ENCODE results near the genes KISS1, PLEKHA6 and LRRN2.

GRCh38 chr1:203630393-203631347 is 4.0 kb downstream of the ATP2B4 start:
- PRO-cap = no peak

DNA sequence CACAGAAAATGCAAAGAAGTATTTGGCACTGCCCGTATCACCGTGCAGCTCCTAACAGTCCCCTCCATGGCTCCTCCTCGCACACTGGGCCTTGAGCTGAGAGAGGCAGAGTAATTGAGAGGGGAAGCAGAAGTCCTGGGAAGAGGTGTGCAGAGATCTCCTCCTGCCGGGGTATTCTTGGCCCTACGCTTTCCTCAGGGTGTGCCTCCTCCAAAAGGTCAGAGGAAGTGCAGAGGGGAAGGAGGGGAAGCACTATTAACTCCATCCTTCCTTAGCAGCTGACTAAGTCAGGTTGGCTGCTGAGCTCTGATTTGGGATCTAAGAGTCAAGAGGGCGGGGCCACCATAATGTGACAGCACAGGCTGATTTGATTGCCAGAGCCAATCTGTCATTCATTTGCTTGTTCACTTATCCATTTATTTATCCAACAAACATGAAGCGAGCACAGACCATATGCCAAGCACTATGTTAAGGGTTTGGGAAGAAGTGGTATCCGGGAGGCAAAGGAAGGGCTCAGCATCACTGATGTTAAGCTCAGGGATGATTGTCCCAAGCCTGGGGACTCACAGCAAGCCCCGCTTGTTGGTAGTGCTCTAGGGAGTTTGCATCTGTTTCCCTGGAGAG is 12.4 kb downstream of the ATP2B4 start:
- PRO-cap = no peak

DNA sequence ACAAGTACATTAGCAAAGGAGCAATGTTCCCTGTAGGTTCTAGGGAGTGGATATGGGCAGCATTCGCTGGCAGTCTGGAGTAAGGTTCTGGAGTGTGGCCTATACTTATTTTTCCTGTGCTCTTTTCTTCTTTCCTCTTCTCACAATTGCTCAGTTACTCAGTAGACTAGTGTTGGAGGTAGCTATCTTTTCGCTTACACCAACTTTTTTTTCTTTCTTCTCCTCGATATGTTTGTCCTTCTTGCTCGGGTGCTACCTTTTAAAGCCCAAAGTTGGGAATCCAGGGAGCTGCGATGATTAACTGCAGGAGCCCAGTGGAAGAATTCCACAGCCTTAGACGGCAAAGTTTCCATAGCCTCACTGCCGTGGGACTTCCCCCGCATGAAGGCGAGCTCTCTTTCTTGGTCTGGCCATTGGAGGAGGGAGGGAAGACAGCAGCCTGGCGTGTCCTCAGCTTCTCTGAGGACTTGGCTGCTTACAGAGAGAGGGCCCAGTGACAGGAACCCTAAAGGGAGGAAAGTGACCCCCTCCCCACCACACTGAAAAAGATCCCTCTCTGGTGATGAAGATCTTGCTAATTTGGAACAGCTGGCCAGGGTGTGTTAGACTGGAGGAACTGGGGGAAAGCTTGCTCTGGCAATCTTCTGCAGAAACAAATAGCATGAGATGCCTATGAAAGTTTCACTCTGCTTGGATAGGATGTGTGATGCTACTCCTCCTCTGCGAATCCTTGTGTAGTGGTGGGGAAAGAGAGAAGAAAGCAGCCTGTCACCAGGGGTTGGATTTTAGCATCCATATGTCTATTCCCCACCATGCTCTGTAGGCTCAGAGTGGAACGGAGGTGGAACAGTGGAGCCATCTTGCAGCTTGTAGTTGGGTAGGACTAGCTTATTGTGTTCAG is 41.0 kb downstream of the ATP2B4 start:
- PRO-cap = no peak

DNA sequence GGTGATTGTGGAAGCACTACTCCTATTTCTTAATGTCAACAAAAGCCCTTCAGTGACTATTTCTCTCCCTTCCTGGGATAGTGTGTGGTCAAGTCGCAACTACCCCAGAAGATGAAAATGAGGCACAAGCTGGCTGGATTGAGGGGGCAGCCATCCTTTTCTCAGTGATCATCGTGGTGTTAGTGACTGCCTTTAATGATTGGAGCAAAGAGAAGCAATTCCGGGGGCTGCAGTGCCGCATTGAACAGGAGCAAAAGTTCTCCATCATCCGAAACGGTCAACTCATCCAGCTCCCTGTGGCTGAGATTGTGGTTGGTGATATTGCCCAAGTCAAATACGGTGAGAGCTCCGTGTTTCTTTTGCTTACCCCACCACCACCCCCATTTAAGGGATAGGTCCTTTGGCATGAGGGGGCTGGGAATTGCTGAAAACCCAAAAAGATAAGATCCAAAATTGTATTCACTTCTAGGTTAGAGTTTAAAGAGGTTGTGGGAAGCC is 65.6 kb upstream of the LAX1 start:
- PRO-cap = no peak

- PRO-cap = no peak
Observed at GRCh38 chr1:203797959-203799066, 2.9 kb downstream of the ZBED6 start.

- PRO-cap = no peak
Observed at GRCh38 chr1:203808252-203808767, 12.9 kb downstream of the ZBED6 start.

DNA sequence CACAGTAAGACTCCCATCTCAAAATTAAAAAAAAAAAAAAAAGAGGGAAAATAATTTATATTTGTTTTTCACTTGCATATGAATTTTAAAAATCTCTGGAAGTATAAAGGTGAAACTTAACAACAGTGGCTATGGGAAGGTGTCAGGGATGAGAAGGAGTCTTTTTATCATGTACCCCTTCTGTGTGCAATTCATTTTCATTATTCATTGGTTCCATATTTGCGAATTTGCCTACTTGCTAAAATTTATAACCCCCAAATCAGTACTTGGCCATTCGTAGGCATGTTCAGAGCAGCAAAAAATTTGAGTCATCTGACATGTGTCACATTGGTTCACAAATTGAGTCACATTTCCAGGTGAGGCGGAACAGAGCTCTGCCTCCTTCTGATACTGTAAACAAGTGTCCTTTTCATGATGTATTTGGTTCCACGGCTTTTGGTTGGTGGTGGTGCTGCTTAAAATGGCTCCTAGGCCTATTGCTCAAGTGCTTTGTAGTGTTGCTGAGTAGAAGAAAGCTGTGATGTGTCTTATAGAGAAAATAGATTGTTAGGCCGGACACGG is 28.9 kb downstream of the ZBED6 start:
- PRO-cap = no peak

DNA sequence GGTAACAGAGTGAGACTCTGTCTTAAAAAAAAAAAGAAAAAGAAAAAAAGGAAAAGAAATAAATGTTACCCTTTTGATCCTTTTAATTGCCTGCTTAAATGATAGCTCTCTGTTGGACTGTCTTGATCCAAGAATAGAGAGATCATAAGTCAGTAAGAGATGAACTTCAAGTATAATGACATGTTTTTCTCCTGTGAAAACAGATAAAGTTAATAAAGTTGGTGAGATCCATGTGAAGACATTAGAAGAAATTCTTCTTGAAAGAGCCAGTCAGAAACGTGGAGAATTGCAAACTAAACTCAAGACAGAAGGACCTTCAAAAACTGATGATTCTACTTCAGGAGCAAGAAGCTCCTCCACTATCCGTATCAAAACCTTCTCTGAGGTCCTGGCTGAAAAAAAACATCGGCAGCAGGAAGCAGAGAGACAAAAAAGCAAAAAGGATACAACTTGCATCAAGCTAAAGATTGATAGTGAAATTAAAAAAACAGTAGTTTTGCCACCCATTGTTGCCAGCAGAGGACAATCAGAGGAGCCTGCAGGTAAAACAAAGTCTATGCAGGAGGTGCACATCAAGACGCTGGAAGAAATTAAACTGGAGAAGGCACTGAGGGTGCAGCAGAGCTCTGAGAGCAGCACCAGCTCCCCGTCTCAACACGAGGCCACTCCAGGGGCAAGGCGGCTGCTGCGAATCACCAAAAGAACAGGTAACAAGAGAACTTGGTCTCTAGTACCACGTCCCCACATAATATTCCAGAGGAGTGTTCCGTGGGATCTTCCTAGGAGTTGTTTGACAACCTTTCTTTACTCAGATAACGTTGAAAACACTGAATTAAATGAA is 14.2 kb upstream of the SNRPE start:
- PRO-cap = no peak

DNA sequence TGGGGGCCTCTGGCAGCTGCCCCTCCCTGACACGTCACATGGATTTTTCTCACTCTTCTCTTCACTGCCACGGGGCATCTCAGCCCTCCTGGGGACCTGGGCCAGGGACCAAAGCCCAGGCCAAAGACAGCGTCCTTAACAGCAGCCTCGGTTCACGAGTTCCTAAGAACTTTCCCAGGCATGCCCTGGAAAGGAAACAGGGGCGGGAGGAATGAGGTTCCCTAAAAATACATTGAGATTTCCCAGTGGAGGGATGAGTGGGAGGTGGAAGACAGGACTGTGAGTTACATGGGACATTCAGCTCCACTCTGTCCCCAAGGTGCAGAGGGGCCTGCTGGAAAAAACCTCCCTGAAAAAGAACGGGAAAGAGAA is 31.5 kb upstream of the SOX13 start:
- PRO-cap = unidirectional peak, minus-strand start at position 164 of the sequence

- PRO-cap = no peak
Observed at GRCh38 chr1:204196368-204196706, at the start of gene KISS1. TSS of gene KISS1 (minus strand) at chr1:204196491.

DNA sequence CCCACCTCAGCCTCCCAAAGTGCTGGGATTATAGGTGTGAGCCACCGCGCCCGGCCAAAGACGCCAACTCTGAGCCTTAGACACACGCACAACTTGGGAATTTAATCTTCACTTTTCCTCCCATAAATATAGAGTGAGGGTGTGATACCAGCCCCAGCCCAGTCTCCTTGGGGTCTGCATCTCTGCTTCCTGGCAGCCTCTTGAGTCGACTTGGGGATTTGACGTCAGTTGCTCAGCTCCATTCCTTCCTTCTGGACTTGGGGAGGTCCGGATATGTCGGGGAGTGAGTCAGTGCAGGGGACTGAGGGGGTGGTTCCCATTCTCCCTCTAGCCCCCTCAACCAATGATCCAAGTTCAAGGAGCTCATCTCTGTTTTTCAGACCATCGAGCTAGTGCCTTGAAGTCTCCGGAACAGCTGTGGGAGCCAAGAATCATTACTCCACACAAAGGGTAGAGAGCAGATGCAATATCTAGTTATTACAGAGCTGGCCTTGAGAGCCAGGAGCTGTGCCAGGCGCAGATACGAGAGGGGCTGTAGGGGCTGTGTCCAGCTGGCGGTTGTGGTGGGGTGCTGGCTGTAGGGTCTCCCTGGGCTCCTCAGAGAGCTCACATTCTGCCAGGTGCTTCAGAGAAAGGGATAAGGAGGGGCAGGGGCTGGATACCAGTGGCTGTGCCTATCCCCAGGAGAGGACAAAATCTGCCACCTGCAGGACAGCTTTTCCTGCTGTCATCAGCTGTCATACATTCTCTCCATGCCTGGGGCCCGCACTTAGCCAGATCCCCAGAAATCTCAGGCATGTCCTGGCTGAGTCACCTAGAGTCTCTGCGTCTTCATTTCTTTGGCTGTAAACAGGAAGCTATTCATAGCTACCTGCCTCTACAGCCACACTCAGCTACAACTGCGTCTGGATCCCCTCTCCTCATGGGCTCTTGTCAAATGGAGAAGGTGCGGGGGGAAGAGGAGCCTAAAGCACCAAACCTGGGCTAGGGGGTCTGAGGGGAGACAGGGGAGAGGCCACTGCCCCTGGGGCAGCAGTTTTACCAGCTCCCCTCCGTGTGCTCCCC is 2.1 kb upstream of the KISS1 start:
- PRO-cap = no peak

DNA sequence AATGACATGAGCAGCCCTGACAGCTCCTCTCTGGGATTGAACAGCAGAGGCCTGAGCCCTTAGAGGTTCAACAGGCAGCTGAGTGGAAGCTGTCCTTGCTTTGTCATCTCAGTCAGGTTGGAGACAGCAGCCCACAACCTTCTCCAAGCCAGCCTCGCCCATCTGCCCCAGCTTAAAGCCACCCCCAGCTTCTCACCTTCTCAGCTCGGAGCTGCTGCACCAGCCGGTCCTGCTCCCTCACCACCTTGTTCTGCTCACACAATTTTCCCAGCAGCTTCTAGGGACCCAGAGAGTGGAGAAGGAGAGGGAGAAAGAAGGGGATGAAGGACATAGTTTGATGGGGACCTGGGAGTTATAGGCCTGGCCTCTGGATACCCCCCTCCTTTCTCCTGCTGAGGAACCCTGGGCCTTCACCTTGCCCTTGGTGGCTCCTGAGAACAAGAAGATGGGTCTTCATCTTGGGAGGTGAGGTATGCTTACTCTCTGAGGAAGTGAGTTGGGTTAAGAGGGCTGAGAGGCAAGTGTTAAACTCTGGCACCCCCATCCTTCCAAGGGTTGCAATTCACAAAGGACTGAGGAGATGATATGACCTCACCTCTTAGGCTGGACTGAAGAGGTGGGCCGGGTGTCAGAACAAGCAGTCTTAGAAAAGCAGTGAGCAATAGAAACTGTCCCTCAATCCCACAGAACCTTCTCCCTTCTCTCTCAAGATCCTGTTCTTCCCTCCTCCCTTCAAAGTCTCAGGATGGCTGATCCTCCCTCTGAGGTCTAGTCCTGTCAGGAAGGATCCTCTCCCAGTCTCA is 35.4 kb upstream of the GOLT1A start:
- PRO-cap = no peak

- PRO-cap = no peak
Observed at GRCh38 chr1:204277536-204278147, 63.9 kb upstream of the GOLT1A start.

DNA sequence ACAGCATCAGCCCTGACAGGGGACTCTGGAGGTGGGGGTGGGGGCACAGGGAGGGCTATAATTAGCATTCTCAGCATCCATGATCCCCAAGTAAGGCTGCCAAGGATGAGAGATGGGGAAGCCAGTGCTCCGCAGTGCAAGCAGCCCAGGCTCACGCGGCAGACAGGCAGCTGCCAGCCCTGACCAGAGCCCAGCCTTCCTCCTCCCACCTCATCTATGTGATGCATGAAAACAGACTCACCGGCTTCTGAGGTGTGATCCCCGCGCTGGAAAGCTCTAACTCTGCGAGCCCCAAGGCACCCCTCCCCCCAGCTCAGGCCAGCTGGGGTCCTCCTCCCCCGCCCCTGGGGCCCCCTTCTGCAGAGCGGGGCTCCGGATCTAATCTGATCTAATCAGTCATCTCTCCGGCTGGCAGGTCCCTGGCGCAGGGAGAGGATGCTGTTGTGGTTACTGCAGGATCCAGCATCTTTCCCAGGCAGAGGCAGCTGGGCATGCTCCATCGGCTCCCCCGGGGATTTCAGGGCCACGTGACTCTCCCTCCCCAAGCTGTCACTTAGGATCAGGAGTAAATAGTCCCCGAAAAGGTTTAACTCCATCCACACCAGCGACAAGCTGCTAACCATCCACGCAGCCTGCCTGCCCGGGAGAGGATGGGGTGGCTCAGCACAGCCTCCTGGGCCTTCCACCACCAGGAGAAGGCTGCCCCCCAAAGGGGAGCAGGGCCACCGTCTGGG is at the start of gene PLEKHA6:
Gene PLEKHA6 (minus strand): TSS at position 477 of the 734 bp plus-strand sequence.
- PRO-cap = no peak

DNA sequence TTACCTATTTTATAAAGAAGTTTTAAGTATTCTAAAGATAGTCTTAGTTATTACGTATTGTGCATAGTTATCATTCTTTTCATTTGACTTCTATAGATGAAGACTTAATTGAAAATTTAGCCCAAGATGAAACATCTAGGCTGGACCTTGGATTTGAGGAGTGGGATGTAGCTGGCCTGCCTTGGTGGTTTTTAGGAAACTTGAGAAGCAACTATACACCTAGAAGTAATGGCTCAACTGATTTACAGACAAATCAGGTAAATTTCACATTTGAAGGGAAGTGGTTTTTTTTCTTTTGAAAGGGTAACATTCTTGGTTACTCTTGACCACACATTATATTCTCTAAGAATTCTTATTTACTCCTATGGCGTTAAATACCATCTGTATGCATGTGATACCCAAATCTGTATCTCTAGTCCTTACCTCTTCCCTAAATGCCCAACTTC is 26.5 kb downstream of the MDM4 start:
- PRO-cap = no peak

- PRO-cap = bidirectional peak, plus-strand start at chr1:204685600, minus-strand start at chr1:204685437; unidirectional peak, minus-strand start at chr1:204685733
Observed at GRCh38 chr1:204685281-204685992, at the start of gene LRRN2. TSS of gene LRRN2 (minus strand) at chr1:204685738.

DNA sequence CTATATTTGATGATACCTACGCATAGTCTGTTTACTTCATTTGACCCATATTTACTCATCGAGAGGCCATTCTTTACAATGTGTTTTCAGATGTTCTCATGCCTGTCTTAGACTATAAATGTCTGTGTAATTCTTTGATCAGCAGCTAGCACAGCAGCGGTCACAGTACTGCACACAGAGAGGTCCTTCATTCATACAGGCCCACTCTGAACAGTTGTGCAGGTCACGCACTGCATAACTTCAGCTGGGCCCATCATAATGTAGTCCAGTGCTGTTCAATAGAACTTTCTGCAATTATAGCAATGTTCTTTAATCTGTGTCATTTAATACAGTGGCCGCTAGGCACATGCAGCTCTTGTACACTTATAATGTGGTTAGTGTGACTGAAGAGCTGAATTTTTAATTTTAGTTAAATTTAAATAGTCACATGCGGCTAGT is 6.6 kb upstream of the NFASC start:
- PRO-cap = no peak

DNA sequence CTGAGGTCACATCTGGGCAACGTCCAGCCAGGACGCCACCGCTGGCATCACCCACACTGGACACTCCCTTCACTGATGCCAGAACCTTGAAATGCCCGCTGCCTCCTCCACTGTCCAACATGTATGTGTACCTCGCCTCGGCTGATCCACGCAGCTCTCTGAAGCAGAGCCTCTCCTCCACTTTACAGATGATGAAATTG is 5.4 kb upstream of the CNTN2 start:
- PRO-cap = no peak

DNA sequence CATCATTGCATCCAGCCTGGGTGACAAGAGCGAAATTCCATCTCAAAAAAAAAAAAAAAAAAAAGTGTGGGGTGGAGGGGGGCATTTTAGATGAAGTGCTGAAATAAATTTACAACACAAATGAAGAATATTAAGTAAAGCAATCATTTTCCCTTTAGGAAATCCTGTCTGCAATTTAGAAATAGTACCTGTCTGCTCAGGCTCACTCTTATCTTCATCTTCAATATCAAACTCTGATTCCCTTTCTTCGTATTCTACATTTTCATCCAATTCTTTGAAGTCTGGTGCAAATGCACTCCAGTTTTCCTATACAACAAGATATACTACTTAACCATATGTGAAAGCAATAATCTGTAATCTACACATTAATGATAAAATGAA is 14.5 kb upstream of the TMEM81 start:
- PRO-cap = no peak

DNA sequence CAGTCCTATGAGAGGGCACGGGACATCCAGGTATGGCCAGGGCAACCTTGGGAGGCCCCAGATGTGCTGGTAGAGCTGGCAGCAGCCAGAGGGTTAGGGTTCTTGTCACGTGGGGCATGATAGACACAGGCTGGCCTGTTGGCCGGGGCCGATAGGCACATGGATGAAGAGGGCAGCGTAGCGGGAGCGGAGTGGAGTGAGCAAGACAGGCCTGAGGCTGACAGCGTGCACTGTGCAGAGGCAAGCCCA is 43.4 kb downstream of the TMCC2 start:
- PRO-cap = no peak

All from right cardiac atrium (tissue), 1 donor.